Metastatic Breast Carcinoma in the Ovary (tissue), 3 donors: ENCODE measurements around the genes ACOT12, EDIL3 and CCNH.

DNA sequence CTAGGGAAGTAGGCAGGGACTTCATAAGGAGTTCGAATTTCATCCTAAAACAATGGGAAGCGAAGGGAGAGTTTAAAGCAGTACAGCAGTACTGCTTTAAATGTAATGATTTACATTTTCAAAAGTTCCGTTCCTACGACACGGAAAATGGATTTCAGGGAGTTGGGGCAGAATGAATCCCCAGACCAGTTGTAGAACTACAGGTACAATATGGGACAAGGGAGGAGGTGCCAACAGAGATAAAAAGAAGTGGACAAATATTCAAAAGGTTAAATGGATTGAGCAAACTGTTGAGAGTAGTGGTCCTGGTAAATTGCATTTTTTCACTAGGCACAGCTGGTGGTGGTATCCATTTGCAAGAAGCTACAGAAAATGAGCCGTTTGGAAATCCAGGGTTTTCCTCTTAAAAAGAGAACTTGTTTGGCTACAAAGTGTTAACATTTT is 641 bp upstream of the ZCCHC9 start:
- PRO-cap, 3 experiments = no peak in any of the 3 experiments

DNA sequence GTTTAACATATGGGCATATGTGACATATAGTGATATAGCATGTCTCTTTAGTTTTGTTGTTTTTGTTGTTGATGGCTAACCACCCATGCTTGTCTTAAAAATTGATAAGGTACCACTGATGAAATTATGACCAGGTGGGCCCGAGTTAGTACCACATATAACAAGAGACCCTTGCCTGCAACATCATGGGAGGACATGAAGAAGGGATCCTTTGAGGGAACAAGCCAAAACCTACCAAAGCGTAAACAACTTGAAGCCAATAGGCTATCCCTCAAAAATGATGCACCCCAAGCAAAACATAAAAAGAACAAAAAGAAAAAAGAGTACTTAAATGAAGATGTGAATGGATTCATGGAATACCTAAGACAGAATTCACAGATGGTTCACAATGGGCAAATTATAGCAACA is 3.2 kb downstream of the ZCCHC9 start:
- PRO-cap, 3 experiments = no peak in any of the 3 experiments

DNA sequence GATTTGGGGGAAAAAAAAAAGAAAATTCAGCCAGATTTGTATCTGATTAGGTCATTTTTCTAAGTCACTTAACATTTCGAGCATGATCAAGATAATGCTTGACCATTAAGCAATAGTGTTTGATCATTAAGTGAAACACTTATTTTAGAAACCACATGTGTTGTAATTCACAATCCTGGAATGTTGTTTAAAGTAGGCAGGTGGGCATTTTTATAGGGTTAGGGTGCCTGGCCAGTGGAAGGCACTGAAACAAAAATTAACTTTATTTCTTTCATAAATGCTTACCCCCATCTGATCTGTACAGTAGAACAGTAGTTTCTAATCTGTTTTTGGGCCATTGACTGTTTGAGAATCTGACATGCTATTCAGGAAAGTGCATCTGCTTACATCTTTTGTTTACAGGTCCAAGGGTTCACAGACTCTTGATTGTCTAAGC is 9.1 kb downstream of the ZCCHC9 start:
- PRO-cap, 3 experiments = no peak in any of the 3 experiments

- PRO-cap, 3 experiments = no peak in any of the 3 experiments
Observed at GRCh38 chr5:81391144-81391544, 2.8 kb downstream of the ACOT12 start.

DNA sequence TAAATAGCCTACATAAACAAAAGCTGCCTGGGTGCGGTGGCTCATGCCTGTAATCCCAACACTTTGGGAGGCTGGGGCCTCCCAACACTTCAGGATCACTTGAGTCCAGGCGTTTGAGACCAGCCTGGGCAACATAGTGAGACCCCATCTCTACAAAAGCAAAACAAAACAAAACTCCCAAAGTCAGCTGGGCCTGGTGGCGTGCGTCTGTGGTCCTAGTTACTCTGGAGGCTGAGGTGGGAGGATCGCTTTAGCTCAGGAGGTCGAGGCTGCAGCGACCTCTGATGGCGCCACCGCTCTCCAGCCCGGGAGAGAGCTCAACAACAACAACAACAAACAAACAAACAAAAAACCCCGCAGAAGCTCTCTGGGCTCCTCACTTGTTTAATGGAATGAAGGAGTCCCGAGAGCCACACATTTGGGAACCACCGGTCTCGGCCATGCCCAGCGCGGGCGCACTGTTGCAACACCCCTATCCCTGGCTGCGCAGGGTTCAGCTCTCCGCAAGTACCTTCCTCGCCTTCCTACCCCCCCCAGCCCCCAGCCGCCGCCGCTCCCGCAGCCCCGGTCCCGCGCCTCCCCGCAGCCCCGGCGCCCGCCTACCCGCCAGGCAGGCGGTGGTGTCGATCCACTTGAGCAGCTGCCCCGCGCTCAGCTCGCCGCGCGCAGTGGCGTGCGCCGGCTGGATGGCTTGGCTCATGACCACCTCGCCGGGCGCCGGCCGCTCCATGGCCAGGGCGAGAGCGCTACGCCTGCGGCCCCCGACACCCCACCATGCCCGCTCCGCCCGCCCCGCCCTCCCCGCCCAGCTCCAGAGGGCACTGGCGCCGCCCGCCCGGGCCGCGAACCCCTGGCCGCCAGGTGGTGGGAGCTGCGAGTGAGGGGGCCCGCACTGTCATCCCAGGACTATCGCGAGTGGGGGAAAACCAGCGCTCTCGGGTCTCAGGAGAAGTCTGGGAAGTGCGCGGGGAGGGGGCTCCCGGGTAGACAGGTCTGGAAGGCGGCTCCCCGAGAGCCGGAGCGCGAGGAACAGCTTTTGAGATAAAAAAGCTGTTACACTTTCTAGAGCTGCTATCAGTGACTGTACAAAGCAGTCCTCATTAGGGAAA is at the start of gene ACOT12:
Gene ACOT12 (minus strand): TSS at position 750 of the 1,109 bp plus-strand sequence.
- PRO-cap, 3 experiments = no peak in any of the 3 experiments

DNA sequence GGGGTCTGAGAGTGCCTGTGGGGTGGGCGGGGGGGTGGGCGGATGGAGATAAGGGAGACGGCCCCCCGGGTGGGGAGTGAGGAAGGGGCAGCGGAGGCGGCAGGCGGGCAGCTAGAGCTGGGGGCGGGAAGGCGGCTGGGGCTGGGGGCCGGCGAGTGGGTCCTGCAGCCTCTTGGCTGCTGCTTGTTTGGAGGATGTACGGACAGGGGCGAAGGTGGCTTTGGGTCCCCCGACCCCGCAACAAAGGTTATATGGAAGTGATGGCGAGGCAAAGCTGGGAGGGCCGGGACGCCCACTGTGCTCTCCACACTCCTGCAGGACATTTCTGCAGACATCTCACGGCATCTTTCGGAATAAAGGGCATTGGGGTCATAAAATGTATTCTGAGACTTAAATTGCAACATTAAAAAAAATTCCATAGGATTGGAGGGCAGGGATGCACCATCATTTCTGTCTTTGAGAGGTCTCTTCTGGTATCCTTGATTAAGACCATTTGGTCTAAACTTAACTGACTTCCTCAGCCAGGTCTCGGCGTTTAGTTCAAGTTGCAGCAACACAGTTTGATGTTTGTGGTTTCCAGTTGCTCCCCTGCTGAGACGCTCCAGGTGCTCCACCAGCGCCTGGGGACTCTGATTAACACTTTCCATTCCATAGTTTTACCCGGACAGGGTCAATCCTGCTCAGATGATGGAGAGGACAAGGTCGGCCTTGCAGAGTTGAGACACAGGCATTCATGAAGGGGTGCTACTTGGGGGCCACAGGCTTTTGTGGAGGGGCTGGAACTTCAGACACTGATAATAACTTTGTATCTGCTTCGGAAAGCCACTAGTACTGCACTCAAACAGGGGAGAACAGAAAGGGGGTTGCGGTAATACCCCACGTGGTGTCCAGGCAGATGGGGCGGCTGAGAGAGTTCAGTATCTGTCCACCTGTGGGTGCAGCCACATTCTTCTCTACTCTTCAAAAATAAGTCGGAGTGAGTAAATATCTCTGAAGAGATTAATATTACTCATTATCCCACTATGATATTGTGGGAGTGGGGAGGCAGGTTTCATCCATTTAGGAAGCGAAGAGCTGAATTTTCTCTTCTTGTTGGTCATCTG is 101.7 kb upstream of the SSBP2 start:
- PRO-cap, 3 experiments = peak in 1 of 3 experiments; most common minus-strand start position 327 of the sequence (in 1)

DNA sequence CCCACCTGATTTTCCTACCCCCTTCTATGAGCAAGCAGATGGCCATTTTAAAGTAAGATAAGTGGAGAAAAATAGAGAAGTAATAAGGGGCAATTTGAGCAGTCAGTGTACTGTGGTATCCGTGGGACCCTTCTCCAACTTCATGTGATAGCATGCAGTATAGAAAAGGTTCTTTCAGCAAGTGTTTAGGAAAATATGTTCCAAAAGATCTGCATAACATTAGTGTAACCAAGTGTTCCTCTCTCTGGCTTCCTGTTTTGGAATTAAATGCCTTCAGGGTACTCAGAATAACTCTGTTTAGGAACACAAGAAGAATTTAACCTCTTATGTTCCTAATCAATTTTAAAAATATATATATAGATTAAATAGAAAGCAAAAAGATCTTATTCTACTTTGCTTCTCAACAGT is 135.0 kb downstream of the ATG10 start:
- PRO-cap, 3 experiments = peak in 1 of 3 experiments; most common minus-strand start position 136 of the sequence (in 1)

GRCh38 chr5:82623142-82623765 is 345.1 kb upstream of the RPS23 start:
- PRO-cap, 3 experiments = no peak in any of the 3 experiments

DNA sequence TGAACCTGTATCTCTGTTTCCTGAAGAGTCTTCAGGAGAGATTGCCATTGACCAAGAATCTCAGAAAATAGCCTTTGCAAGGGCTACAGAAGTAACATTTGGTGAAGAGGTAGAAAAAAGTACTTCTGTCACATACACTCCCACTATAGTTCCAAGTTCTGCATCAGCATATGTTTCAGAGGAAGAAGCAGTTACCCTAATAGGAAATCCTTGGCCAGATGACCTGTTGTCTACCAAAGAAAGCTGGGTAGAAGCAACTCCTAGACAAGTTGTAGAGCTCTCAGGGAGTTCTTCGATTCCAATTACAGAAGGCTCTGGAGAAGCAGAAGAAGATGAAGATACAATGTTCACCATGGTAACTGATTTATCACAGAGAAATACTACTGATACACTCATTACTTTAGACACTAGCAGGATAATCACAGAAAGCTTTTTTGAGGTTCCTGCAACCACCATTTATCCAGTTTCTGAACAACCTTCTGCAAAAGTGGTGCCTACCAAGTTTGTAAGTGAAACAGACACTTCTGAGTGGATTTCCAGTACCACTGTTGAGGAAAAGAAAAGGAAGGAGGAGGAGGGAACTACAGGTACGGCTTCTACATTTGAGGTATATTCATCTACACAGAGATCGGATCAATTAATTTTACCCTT is 66.2 kb downstream of the VCAN start:
- PRO-cap, 3 experiments = no peak in any of the 3 experiments

GRCh38 chr5:83799089-83799514 is 78.4 kb upstream of the HAPLN1 start:
- PRO-cap, 3 experiments = no peak in any of the 3 experiments

DNA sequence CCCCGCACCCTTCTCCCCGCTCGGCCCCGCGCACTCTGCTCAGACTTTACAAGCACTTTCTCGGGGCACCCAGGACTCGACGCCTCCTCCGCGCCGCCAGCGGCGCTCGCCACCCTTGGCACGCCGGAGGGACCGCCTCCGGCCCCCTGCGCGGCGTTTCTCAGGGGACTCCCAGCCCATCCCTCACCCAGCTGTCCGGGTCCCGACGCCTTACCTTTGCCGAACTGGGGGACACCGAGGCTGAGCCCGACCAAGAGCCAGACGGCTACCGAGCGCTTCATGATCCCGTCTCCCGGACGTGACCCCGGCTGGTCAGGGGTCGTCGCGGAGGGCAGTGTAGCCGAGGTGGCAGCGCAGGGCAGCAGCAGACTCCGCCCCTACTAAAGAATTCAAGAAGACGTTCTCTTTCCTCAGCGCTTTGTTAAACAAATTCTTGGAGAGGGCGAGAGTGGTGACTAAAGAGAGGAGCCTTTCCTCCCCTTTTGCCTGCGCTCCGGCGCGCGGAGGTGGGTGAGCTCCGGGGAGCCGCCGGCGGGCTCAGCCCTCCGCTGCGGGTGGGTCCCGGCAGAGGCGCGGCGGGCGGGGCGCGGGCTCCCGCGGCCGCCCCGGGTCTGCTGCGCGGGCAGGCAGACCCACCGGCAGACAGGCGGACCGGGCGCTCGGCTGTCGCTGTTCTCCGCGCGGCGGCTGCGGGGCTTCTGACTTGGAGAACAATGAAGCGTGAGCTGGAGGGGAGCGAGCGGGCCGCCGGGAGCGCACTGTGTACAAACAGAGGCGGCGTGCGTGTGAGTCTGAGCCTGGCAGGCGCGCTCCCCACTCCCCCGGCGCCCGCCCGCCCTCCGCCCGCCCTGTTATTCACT is at the start of gene EDIL3:
Gene EDIL3 (minus strand): TSS at position 787 of the 860 bp plus-strand sequence.
- PRO-cap, 3 experiments = peak in 3 of 3 experiments; most common plus-strand start position 567 of the sequence (in 1); most common minus-strand start position 700 of the sequence (in 2)

- PRO-cap, 3 experiments = no peak in any of the 3 experiments
Observed at GRCh38 chr5:87375214-87375655, 37.5 kb downstream of the CCNH start.

DNA sequence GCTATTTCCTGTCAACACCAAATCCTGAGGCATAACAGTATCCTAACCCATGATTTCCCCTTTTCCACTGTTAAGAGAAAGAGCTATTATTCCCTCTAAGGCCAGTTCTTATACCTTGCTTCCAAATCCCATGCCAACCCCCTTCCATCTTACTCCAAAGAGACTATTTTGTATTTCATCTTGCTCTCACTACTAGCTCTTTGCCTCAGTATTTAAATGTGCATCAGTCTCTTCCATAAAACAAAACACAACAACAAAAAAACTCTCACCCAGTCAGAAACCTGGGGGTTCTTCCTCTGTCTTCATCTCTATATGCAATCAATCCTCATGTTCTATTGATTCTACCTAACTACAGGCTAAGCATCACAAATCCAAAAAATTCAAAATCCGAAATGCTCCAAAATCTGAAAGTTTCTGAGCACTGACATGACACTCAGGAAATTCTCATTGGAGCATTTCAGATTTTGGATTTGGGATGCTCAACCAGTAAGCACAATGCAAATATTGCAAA is 6.6 kb downstream of the CCNH start:
- PRO-cap, 3 experiments = no peak in any of the 3 experiments

DNA sequence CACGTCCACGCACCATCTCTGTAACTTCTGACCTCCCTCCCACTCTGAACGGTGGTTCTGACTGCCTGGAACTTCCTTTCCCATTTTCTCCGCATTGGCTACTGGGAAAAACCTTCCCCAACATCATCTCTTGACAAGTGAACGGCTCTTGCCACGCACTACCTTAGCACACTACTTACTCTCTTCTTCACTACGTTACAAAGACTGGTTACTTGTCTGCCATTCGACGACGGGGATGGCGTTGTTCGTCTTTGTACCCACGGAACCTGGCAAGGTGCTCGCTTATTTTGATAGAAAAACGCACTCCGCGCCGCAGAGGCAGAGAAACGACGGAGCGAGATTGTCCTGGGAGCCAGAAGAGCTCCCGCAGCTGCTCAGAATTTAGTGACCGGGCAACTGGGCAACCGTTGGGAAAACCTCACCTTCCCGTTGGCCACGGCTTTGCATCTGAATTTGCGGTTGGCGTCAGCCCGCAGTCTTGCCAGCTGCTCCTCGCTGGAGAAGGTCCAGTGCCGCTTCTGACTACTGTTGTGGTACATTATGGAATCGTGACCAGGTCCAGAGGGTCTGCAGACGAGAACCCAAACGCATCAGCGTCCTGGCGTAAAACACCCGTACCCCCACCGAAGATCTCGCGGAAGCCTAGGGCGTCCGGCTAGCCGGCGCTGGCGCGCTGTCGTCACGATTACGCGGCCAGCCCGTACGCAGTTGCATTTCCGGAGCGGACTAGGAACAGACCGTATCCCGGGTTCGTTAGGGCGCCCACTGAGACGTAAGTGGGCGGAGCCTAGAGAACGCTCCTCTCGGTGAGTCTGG is at the start of gene CCNH:
Gene CCNH (minus strand): TSS at position 675 of the 816 bp plus-strand sequence.
- PRO-cap, 3 experiments = peak in 3 of 3 experiments; most common plus-strand start position 211 of the sequence (in 2); most common minus-strand start position 29 of the sequence (in 3)

GRCh38 chr5:88142618-88143131 is 126.0 kb downstream of the TMEM161B start:
- PRO-cap, 3 experiments = no peak in any of the 3 experiments

DNA sequence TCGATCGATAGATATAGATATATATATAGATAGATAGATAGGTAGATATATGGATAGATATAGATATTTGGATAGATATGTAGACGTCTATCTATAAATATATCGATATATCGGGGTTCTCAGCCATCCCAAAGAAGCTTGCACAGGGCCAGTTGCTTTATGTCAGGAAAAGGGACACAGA is 1.0 kb upstream of the TMEM161B start:
- PRO-cap, 3 experiments = no peak in any of the 3 experiments

DNA sequence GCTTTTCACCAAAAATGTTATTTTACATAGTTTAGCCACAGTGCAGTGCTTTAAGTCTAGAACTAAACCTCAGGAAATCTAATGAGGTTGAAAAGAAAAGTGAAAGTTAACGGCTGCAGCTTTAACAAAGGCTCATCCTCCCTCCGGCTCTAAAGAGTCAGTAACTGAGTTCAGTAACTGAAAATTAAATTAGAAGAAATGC is 233.7 kb upstream of the TMEM161B start:
- PRO-cap, 3 experiments = no peak in any of the 3 experiments

DNA sequence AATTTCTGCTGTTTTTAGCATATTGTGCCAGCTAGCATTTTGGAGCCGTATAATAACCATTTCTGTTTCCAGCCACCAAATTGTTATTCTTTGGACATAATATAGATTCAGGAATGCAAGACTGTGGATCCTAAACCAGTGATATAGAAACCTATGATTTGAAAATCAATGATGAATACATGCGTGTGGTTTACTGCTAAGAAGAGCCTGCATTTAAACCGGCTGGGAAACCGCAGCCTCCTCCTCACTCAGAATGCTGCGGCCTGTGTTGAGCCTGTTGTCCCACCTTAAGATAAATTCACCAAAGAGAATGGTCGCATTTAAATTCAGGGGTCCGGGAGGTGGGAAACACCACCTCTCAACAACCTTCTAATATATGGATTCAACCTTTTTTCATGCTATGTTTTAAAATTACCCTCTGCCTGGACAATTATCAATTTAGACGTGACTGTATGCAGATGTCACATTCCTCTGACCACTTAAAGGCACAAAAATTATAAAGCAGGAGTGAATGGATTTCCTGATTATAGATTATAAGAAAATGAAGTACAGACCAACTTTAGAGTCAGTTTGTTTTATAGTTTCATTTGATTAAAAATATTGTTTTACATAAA is 147.9 kb downstream of the MEF2C start:
- PRO-cap, 3 experiments = no peak in any of the 3 experiments

DNA sequence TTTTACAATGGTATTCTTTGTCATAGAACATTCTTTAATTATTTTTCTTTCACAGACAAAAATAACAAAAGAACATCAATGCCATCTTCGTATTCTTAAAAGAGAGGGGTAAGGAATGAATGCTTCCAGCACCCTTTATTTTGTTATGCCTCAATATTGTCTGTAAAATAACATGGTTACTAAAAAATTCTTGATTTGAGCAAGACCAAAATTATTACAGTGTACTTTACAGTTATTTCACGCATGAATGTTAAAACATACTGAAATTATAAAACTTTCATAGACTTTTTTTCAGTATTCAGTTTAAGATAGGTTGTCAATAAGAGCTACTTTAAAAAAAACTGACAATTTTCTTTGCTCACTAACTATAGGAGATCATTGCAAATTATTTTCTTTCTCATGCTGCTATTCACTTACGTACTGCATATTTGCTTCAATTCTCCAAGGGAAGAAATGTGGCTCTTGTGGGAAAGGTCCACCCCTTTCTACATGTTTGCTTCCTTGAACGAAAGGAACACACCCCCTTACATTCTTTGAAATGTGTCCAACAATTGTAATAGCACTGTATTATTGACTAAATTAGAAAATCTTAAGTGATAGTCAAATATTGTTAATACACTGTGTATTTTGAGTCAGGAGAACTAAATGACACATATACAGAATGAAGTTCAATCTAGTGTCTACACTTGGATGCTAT is 5.3 kb downstream of the MEF2C start:
- PRO-cap, 3 experiments = no peak in any of the 3 experiments

DNA sequence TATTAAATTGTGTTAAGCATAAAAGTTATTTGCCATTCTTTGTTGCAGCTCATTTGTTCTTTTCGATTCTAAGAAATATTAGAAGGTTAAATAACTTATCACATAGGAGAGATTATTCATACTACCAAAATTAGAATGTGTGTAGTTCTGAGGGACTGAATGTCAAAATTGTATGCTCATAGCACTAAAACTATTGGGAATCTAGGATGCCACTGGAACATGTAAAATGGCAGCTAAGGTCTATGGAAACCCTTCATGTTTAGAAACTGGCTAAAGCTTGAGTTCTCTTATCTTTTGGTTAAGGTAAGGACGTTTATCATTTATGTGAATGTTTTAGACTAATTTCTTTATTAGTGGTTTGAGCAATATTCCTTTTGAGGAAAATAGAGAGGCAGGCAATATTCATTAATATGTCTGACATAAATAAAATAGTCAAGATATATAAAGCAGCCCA is 21.6 kb upstream of the MEF2C start:
- PRO-cap, 3 experiments = no peak in any of the 3 experiments